Mesenchymal stem cell of adipose (primary cell): Measurements from ENCODE around the gene FAM200A.

- CAGE, long polyA plus RNA = no peak
These were observed 24.6 kb downstream of the BRI3 start for GRCh38 chr7:98305911-98306653.

- CAGE, long polyA plus RNA = no peak
These were observed 34.3 kb downstream of the BAIAP2L1 start for GRCh38 chr7:98366602-98366991.

GRCh38 chr7:98556227-98556600 lies 60.9 kb upstream of the NPTX2 start:
- CAGE, long polyA plus RNA = no peak

- CAGE, long polyA plus RNA = no peak
These were observed 47.3 kb upstream of the NPTX2 start for GRCh38 chr7:98569515-98570503.

GRCh38 chr7:98922332-98922636 lies 44.0 kb downstream of the TRRAP start:
- CAGE, long polyA plus RNA = no peak

DNA sequence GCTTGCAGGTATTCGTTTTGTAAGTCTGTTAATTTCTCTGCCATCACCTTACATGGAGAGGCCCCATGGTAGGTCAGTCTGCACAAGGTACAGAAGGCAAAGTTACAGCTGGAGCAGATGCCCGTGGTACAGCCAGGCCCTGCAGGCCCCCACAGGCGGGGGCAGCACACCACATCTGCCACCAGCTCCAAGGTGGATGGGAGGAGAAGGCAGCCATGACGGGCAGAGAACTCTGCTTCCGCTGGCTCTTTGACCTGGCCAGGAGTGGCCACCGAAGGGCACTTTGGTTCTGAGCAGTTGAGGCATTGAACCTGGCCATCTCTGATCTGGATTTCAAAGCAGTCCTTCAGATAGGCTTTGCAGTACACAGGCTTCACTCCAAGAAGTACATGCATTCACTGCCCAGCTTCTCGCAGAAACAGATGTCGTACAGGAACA lies 120.5 kb downstream of the TRRAP start:
- CAGE, long polyA plus RNA = no peak

DNA sequence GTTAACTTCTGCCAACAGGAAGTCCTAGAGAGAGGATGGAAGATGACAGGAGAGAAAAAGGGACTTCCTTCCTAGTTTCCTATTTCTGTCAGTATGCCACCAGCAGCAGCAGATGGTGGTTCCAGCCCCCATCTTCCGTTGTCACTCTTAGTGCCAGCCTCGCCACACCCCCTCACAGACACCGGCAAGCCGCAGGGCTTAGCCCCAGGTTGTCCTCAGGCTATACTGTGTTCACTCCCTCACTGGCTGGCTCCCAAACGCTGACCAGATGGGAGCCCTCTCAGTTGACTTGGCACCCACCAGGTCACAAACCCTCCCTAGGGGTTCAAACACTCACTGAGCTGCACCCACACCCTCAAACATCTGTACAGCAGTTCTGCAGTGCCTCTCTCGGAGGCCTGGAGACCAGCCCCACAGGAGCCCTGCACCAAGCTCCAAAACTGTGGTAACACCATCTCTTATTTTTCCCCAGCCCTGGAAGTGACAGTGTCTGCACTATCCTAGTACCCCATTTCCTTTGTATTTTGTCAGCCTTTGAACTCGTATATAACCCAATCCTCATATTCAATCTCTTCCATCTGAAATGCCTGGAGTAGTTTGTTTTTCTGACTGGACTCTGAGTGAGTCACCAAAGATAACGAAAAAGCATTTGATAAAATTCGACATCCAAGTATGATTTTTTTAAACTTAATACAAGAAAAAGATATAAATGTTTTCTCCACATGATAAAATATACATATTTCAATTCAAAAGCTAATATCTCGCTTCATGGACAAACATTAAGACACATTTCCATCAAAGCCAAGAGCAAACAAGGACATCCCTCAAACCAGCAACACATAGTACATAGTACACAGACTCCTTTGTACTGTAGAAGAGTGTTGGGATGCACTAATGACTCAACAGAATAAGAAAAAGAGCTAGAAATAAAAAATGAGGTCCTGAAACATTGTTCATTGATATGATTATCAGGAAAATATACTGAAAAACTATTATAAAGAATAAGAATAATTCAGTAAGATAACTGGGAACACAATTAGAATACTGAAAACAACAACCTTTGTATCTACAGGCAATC lies 34.5 kb downstream of the SMURF1 start:
- CAGE, long polyA plus RNA = no peak

GRCh38 chr7:99120386-99121010 lies 23.4 kb downstream of the SMURF1 start:
- CAGE, long polyA plus RNA = no peak

GRCh38 chr7:99133333-99134100 lies 10.4 kb downstream of the SMURF1 start:
- CAGE, long polyA plus RNA = no peak

- CAGE, long polyA plus RNA = no peak
These were observed 6.9 kb downstream of the KPNA7 start for GRCh38 chr7:99200911-99201553.

DNA sequence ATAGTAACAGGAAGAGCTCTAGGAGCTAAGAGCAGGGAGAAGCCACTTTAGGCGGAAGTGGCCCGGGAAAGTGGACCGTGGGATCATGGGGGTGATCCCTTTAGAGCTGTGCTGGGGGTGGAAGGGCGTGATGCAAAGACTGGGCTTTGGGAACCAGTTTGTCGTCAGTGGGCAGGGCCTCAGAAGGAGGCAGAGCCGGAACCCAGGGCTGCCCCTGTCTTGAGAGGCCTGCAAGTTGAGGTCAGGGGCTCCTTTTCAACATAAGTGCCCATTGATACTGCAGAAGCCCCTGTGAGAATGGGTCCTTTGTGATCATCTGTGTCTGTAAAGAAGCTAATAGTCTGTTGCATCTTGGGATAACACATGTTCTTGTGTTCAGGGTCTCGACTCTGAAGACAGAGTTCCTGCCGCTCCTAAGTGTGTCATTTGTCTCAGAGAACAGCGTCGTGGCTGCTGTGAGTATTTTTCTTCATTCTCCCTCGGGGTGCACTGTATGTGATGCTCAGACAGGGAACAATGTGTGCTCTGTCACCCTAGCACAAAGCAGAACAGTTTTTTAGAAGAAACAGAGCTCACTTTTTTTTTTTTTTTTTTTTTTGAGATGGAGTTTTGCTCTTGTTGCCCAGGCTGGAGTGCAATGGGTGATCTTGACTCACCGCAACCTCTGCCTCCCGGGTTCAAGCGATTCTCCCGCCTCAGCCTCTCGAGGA lies 16.4 kb upstream of the ARPC1B start:
- CAGE, long polyA plus RNA = no peak

GRCh38 chr7:99409306-99409597 lies 483 bp downstream of the BUD31 start:
- CAGE, long polyA plus RNA = no peak

- CAGE, long polyA plus RNA = no peak
These were observed 981 bp downstream of the BUD31 start for GRCh38 chr7:99409598-99410301.

- CAGE, long polyA plus RNA = no peak
These were observed 8.1 kb downstream of the ATP5MF start for GRCh38 chr7:99457563-99458638.

DNA sequence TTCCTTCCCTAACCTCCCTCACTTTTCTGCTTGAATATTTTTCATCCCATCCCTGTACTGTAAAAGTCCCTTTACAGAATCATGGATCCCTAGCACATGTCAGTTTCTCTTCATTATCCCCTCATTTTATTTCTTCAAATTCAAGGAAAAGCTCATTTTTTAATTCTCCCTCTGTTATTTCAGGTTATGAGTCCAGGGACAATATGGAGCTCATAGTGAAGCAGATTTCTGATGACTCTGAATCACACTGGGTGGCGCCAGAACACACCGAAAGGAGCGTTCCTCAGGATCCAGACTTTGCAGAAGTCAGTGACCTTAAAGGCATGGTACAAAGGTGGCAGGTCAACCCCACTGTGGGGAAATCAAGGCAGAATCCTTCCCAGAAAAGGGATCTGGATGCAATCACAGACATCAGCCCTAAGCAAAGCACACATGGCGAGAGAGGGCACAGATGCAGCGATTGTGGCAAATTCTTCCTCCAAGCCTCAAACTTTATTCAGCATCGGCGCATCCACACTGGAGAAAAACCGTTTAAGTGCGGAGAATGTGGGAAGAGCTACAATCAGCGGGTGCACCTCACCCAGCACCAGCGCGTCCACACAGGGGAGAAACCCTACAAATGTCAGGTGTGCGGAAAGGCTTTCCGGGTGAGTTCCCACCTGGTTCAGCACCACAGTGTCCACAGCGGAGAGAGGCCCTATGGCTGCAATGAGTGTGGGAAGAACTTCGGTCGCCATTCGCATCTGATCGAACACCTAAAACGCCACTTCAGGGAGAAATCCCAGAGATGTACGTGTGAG lies 21.4 kb downstream of the ZKSCAN5 start:
- CAGE, long polyA plus RNA = no peak

DNA sequence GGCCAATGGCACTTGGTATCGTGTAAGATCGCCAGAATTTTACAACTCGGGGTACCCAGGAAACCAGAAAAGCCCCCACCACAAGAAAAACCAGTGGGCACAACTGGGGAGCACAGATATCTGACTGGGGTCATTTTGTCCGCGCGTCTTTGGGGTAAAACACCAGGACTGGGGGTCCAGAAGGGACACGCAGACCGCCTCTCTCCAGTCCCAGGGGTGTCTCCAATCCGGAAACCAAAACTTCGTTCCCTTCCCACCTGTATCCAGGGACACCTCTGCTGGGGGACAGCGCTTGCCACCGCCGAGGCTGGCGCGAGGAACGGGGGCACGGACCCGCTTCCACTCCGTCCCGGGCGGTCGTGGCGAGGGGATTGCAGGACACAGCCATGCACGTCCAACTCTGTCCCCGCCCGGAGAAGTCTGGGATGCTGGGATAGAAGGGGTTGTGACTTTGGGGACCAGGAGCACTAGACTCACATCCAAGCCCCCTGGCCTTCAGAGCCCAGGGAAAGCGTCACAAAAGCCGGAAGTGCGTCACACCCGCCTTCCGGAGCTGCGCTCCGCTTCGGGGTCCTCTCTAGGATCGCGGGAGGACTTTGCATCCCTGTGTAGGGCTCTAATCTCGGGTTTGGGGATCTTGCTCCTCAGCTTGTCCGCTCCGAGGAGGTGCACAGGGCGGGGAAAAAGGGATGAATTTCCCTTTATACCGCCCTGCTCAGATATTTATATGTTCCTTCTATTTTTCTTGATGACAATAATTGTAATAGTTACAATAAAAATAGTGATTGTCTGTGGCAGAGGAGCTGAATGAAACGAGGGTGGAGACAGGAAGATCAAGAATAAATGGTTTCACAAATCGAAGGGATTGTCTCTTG lies at the start of gene FAM200A:
Gene FAM200A, minus strand, starts transcription at position 518 of the 875 bp plus-strand sequence.
- CAGE, long polyA plus RNA = no peak

DNA sequence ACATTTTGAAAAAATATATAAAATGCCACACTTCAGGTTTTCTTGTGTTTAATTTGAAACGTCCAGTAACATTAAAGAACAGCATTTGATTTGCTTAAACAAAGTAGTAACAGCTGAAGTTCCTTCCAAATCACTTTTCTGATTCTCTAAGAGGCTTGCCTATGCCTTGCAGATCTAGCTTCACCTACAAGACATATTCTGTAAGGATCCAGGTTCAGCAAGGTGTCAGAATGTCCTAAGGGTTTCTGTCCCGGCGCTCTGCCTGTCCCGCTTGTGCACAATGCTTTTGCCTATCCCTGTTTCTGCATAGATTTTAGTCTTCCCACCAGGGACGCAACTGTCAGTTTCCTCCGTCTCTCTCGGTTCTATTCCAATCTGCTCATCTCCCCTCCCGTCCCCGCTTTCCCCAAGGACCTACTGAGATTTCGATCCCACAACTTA lies 704 bp upstream of the ZNF655 start:
- CAGE, long polyA plus RNA = no peak

- CAGE, long polyA plus RNA = no peak
These were observed 1.9 kb downstream of the ZNF655 start for GRCh38 chr7:99560431-99560726.

DNA sequence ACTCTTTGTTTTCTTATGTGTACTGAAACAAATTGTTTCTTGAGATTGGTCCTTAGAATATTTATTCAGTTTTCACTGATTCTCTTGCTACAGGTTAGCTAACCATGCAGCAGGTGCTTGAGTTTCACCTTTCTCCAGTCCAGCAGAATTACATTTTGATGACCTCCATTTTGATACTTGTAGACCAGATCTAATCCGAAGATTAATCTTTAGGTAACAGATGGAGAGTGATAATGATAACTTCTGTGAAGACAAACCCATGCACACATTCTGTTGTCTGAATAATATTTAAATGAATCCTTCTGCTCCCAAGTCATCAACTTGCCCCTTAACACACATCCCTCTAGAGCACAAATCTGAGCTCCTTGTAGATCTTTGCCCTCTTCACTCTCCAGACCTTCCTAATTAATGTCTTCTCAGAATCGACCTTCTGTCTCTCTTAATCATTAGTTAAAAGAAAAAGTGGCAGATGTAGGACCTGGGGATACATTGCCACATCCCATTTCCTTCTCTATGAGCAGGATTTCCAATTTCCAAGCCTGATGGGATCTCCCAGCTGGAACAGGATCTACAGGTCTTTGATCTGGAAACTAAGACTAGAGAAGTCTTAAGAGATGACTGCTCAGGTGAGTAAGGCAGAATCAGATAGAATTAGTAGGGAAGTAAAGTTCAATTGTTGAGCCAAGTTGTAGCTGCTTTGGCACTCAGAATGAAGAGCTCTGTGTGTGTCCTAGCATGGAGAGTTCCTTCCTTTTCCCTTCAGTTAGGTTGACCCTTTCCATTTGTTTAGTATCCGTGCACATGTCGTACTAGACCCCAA lies 12.9 kb downstream of the ZNF655 start:
- CAGE, long polyA plus RNA = no peak

DNA sequence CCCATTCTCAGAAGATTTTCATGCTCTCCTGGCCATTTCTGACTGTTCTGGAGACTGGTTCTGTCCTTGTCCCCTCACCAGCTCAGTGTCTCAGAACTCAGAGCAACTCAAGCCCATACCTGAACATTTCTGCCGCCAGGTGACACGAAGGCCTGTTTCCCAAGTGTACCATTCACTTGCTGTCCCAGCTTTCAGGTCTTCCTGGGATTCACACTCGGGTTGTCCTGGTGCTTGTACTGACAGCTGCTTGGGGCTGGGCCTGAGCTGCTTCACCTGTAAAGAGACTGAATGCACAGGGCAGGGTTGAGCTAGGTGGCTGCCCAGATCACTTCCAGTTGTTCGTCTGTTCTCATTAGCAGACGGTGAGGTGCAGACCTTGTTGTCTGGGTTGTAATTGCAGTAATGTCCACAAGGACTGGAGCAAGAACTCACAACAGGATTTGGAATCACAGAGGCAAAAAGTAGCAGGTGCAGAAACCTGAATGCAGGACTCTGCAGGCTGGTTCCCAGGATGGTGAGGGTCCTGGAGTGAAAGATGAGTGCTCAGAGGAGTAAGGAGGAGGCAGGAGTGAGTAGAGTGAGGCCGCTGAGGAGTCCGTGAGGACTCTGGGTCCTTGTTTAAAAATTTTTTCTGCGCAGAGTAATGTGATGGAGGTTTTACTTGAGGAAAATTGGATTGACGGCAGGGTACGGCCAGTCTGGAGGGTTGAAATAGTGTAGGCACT lies 9.1 kb downstream of the ZSCAN25 start:
- CAGE, long polyA plus RNA = no peak